Neural progenitor cell (in vitro differentiated cells): Measurements from ENCODE around the genes CDKN2C and C1orf185.

DNA sequence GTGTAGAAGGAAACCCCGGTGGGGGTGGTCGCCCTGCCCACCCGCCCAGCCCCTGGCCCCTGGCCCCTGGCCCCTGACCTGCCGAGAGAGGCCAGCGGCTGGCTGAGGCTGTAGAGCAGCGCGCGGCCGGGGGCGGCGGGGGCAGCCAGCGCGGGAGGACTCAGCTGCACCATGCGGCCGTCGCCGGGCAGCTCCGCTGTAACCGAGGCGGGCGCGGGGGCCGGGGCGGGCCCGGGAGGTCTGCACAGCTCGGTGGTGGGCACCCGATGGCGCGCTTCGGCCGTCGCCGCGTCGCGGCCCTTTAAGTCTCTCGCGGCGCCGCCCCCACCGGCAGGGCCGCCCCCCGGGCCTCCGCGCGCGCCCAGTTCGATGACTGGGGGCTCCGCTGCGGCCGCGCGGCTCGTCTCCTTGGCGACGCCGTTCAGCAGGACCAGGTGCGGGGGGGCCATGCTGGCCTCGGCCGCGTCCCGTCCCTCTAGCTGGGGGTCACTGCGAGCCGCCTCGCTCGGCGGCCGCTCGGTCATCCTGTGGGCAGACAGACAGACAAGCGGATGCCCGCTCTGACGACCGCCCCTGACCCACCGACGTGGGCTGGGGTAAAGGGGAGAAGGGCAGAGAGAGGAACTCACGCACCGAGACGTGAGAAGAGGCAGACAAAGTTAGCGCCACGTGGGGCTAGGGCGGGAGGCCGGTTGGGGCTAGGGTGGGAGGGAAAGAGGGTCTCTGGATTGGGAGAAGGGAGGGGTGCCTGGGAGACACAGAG is 6.5 kb downstream of the TAL1 start:
- RAMPAGE, long total RNA, result no peak

DNA sequence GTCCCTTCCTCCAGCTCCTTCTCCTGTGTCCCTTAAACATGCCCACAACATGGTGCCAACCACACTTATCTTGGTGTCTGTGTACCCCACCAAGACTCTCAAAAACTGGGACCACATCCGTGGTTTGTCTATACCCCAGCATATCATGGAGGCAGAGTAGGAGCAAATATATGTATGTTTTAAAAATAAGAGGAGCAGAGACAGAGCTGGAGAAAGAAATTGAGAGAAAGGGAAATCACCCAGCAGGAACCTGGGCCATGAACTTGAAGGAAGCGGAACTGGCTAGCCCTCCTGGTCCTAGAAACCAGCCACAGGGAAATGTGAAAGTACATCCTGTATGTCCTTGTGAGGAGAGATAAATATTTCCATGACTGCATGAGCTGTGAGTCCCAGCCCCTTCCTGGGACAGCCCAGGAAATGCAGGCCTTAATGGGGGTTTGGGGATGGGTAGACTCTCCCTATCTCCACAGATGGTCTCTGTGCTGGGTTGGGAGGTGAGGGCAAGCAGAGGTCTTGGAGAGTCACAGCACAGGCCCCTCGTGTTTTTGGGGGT is 9.4 kb upstream of the TAL1 start:
- RAMPAGE, long total RNA, result no peak

- RAMPAGE, long total RNA, result no peak
These were observed 122.4 kb downstream of the FOXD2 start for GRCh38 chr1:47560136-47560813.

GRCh38 chr1:47656820-47657733 is 219.2 kb downstream of the FOXD2 start:
- RAMPAGE, long total RNA, result no peak

DNA sequence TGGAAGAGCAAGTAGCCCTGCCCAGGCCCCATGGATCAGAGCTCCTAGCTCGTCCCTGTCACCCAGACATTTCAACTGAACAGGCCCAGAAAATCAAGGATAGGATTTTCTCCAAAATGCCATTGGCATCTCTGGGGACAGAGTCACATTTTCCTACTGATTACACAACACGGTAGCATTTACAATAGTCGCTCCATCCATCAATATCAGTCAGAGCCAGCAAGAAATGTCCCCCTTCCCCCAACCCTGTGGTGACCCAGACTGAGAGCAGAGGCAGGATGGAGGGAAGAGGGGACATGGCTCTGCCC is 275.5 kb downstream of the FOXD2 start:
- RAMPAGE, long total RNA, result no peak

GRCh38 chr1:47751890-47752473 is 245.2 kb downstream of the TRABD2B start:
- RAMPAGE, long total RNA, result no peak

DNA sequence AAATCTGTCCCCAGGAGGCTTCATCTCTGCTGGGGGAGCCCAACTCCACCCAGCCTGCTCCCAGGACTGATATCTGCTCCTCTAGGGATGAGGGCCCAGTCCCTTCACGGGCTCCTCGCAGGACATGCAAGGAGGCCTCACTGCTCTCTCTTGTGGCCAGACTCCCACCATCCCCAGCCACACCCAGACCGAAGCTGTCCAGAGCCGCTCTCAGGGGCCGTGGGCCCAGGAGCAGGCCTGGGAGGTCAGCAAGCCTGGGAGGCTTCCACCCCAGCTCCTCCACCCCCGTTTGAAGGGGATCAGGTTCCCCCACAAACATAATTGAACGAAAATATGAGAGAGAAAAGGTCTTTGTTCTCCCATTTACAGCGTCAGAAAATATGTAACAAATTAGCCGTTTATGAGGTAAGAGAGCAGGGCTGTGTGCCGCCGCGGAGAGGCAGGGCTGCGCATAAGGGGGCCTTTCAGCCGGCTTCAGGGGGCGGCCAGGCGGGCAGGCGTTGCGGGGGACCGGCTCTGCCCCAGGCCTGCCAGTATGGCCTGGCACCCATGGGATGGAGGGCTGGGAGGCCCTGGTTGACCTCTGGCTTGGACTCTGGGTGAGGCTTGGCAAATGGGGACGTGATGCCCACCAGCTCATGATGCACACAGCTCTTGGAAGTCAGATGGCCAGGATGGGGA is 179.4 kb downstream of the TRABD2B start:
- RAMPAGE, long total RNA, result no peak

- RAMPAGE, long total RNA, result no peak
These were observed 70.2 kb downstream of the TRABD2B start for GRCh38 chr1:47926919-47927405.

GRCh38 chr1:47992527-47993068 is 4.6 kb downstream of the TRABD2B start:
- RAMPAGE, long total RNA, result no peak

DNA sequence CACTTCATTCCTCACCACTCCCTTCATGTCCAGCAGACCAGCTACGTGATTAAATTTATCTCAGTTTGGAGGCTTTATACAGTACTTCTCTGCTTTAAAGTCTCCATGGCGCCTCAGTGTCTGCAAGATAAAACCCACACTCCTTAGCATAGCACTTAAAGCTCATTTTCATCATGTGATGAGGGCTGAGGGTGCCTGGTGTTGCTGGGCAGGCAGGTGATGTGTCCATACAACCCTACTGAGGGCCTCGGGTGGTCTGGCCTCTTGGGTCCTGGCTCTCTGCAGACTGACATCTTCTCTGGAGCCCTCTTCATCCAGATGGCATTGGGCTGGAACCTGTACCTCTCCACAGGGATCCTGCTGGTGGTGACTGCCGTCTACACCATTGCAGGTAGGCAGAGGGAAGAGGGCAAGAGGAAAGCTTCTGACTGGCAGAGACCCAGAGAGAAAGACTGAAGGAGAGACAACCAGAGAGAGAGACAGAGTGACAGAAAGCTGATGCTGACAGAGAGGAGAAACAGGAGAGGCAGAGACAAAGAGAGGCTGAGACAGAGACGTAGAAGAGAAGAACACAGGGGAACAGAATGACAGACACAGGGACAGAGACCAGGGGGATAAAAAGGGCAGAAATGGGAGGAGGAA is 7.9 kb downstream of the SLC5A9 start:
- RAMPAGE, long total RNA, result no peak

GRCh38 chr1:50175579-50176141 is 66.9 kb downstream of the ELAVL4 start:
- RAMPAGE, long total RNA, result no peak

- RAMPAGE, long total RNA, result no peak
These were observed 43.5 kb upstream of the DMRTA2 start for GRCh38 chr1:50466743-50467184.

DNA sequence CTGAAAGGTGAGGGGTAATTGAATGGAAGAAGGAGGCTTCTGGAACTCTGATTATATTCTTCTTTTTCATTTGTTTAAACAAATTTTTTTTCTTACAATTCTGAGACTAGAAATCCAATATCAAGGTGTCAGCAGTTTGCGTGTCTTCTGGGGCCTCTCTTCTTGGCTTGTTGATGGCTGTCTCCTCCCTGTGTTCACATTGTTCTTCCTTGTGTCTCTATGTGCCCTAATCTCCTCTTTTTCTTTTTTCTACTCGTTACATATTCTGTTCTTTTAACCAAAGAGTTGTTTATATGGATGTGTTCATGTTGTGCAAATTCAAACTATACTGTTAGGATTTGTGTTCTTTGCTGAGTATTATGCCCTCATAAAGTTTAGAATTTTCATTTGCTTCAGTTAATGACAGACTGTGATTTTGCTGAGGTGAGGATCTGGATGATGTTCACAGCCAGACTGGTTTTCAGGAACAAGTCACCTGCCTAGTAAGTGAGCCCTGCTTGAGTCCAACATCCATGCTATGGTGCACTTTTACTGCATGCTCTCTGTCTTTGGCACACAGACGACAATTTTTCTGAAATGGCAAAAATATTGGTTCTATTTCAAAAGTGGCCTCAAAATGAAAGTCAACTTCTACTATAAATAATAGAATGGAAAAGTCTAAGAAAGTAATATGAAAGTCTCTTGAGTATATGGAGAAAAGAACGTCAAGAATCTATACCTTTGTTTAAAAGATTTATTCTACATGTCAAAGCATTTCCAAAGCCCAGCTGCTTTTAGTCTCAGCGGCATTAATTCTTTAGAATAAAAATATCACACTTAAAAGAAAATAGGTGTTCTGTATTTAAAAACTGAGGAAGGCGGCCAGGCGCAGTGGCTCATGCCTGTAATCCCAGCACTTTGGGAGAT is 32.2 kb downstream of the FAF1 start:
- RAMPAGE, long total RNA, result no peak

DNA sequence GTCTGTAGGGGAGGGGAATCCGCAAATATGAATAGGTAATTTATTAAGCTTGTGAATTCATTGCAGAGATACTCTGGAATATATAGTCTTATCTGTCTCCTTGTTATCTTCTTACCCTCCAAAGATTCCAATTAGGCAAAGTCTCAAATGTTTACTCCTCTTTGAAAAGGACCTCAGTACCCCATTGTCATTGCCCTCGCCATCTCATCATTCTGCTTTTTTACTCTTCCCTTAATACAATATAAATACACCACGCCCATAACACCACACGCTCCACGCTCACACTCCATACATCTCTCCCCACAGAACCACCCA is 1.0 kb downstream of the FAF1 start:
- RAMPAGE, long total RNA, result no peak

- RAMPAGE, long total RNA, result no peak
These were observed at the start of gene CDKN2C for GRCh38 chr1:50969895-50970335. Gene CDKN2C (plus strand): TSS chr1:50970245.

DNA sequence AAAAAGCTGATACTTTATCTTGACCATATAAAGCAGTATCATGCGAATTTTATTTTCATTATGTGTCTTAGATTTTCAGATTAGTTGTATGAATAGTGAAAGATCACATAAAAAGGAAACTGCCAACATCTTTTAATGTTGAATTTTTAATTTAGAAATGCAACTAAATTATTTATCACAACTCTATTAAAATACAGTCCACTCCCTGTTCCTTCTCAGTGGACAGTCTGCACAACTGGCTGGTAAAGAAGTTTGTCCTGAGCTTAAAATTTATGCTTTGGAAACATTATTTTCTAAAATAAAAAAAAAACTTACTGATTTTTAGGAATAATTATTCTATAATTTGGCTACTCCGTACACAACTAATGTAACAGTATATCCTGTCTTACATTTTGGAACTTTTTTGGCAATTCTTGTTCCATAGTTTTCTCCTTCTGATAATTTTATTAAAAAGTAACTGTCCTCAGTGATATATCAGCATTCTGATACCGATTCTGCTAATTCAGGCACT is 9.5 kb downstream of the CDKN2C start:
- RAMPAGE, long total RNA, result no peak

DNA sequence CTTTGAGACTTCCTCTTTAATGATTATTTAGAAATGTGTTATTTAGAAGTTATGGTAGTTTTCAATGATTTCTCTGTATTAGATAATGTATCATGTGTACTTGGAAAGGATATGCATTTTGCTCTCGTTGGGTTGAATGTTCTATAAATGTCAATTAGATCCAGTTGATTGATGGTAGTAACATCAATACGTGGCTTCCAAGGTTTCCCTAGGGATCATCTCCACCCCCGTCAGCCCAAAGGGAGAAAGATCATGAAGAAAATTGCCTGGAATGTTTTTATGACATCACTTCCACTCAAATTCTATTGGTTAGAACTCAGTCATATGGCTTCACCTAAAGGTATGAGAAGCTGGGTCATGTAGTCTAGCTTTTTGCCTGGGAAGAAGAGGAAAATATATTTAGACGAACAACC is at the start of gene C1orf185:
TSS of gene C1orf185 (plus strand) at position 319 of the 413 bp plus-strand sequence.
- RAMPAGE, long total RNA, result no peak

DNA sequence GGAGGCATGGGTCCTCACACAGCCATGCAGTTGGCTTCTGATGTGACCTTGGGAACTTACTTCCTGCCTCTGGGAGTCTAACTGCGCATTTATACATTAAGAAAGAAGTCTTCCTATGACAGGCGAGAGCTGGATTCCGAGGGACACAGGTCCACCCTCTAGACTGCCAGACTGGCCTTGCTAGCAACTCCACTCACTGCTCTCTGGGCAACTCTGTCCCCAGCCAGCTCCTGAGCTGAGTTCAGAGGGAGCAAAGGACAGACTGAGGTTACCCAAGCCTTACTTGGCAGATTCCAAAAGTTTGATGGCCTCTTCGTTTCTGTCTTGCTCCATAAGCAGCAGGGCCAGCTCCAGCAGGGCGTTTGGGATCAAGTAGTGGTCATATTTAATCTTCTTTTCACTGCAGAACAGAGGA is 41.8 kb downstream of the TTC39A start:
- RAMPAGE, long total RNA, result no peak

- RAMPAGE, long total RNA, result no peak
These were observed 16.2 kb downstream of the TTC39A start for GRCh38 chr1:51313900-51314768.

DNA sequence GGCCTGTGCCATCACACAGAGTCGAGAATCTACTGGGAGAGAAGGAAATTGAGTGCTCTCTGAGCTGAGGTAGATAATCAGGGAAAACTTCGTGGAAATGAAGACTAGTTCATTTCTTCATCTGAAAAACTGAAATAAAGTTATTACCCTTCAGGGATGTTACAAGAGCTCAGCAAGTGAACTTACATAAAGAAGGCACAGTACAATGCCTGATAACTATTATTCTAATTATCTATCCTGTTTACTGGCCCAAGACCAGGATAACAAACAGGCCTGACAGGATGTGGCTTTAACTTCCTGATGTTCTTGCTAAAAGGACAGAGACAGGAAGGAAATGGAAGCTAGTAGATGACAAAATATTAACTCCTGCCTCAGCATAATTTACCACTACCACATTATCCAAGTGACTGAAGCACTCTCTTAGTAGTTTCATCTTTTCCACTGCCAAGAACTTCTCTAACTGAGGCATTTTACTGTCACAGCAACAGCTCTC is 85.5 kb downstream of the EPS15 start:
- RAMPAGE, long total RNA, result no peak